Placental epithelial cell (primary cell): Measurements from ENCODE around the gene FBXW11.

DNA sequence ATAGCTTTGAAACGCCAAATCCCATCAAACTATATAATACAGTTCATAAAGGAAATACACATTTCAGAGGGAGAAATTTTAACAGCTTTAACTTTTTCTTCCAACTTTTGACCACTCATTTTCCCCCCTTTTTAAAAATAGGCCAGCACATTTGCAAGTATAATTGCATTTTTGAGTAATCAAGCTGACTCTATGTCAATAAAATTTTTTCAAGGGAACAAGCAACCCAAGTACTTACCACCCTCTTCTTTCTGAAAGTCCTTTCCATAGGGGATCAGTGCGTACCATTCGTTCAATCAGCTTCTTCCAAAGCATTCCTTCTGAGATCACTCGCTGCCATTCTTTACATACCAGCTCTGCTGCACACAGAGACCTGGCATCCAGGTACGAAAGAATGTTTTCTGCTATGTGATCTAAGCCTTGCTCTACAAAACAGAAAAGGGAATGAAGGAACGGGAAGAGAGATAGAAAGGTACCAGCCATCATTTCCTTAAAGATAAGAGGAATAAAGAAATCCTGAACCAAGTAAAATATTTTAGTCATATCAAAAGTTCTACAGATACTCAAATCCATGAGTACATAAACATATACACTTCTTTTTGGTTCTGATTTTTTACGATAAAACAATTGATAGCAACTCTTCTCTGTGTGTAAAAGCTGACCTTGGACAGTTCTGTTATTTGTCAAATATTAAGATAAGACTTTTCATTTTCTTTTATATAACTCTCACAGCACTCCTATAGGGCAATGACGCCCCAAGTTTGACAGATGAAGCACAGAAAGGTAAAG, 106.6 kb downstream of the FBXW11 start:
- CAGE, long polyA plus RNA, result no peak

GRCh38 chr5:172006141-172007150, at the start of gene FBXW11:
FBXW11 (minus strand) TSS chr5:172006638.
- CAGE, long polyA plus RNA, result no peak

GRCh38 chr5:172078638-172079095, 72.2 kb upstream of the FBXW11 start:
- CAGE, long polyA plus RNA, result no peak

DNA sequence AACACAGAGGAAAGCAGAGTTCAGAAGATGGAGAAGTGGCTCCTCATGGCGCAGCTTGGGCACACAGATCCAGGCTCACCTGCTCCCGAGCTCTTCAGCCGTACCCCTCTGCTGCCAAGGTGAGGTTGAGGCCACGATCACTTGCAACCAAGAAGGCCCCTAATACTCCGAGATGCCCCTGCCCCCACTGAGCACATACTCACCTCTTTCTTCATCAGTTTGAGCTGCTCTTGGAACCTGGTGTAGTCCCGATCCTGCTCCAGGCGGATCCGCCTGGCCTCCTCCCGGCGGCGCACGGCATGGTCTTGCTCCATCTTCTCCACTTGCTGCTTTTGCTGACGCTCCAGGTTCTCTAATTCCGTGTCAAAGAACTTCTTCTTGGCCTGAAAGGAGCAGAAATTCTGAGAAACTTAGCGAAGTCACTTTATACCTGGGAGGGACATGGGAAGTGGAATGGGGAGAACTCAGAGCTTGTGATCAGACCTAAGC, 75.7 kb upstream of the FBXW11 start:
- CAGE, long polyA plus RNA, result no peak

- CAGE, long polyA plus RNA, result no peak
Observed at GRCh38 chr5:172147576-172148374, 40.2 kb downstream of the STK10 start.

DNA sequence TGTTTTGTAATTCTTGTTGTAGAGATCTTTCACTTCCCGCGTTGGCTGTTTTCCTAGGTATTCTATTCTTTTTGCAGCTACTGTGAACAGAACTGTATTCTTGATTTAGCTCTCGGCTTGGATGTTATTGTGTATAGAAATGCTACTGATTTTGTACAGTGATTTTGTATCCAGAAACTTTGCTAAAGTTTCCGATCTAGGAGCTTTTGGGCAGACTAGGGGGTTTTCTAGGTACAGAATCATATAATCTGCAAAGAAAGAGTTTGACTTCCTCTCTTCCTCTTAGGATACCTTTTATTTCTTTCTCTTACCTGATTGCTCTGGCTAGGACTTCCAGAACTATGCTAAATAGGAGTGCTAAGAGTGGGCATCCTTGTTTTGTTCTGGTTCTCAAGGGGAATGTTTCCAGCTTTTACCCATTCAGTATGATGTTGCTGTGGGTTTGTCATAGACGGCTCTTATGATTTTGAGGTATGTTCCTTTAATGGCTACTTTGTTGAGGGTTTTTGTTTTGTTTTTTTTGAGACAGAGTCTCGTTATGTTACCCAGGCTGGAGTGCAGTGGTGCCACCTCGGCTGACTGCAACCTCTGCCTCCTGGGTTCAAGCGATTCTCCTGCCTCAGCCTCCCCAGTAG, 24.8 kb downstream of the UBTD2 start:
- CAGE, long polyA plus RNA, result no peak

DNA sequence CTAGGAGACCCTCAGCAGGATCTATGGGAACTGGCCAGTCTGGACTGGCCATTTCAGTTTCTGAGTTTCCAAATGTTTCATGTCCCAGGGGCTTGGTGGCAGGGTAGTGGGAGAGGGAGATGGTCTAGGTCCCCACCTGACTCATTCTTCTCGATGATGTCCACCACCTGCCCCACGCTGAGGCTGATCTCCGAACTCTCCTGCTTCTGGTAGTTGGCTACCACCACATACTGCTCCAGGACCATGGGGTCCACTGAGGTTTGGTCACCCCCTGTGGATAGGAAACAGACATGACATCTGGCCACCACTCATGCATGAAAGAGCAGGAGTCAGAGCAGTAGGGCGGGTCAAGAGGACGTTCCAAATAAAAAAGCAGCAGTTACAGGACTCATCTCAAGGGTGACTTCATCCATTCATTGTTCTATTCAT, 79.0 kb upstream of the UBTD2 start:
- CAGE, long polyA plus RNA, result no peak

DNA sequence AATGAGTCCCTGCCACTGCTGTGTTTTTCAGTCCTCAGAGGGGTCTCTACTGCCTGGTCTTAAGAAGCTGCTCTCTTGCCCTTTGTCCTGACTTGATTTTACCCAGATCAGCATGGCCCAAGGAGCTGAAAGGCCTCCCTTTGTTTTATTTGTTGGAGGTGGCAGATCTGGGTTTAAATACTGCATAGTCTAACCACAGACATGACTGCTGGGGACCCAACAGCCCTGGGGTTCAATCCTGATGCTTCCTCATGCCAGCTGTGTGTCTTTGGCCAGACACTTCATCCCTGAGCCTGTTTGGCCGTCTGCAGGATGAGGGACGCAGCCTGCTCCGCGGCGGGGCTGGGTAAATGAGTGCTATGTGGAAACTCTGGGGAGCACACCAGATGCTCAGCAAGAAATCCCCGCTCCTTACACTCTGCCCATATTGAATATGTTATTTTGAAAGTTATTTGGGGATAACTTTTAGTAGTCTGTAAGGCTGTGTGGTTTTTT, 43.0 kb downstream of the SH3PXD2B start:
- CAGE, long polyA plus RNA, result no peak

GRCh38 chr5:172423685-172424140, 30.6 kb downstream of the SH3PXD2B start:
- CAGE, long polyA plus RNA, result no peak

DNA sequence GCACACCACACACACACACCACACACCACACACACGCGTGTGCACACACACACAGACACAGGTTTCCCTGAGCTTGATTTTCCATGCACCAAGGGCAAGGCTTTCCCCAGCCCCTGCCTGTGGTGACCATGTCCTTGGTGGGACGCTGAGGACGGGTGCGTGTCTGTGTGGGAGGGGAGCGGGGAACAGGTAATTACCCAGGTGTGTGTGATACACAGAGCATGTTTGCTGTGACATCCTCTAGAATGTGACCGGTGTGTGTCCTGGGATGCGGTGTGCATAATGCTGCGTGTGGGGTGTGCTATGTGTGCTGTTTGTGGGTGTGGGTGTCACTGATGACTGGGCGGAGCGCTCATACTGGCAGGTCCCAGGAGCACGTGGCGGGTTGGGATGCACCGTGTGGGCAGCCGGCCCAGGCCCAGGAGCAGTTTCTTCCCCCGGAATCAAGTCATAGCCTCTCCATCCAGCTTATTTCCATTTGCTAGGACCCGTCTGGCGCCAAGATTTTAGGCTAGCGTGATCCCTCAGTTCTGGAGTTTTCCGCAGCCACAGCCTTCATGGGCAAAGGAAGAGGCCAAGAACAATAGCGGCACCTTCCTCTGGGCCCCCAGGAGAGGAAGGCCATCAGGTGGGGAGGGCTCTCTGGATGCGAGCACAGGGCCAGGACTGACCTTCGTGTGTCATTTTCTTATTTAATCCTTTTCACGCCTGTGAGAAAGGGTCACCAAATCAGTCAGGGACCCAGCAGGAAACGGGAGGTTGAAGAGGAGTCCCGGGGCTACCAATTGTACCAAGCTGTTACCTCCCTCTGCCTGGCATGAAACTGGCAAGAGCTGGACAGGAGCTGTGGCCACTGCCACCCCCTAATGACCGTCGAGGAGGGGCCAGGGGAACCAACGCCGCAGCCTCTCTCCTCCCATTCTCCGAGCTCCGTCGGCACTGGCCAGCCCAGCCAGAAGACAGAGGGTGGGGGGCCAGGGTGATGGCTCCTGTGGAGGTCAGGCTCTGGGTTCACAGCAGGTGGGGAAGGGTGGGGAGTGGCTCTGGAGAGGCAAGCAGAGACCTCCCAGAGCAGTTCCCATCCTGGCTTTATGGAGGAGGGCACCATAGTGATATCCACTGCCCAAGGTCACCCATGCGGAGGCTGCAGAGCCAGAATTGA, 43.2 kb upstream of the NEURL1B start:
- CAGE, long polyA plus RNA, result no peak

DNA sequence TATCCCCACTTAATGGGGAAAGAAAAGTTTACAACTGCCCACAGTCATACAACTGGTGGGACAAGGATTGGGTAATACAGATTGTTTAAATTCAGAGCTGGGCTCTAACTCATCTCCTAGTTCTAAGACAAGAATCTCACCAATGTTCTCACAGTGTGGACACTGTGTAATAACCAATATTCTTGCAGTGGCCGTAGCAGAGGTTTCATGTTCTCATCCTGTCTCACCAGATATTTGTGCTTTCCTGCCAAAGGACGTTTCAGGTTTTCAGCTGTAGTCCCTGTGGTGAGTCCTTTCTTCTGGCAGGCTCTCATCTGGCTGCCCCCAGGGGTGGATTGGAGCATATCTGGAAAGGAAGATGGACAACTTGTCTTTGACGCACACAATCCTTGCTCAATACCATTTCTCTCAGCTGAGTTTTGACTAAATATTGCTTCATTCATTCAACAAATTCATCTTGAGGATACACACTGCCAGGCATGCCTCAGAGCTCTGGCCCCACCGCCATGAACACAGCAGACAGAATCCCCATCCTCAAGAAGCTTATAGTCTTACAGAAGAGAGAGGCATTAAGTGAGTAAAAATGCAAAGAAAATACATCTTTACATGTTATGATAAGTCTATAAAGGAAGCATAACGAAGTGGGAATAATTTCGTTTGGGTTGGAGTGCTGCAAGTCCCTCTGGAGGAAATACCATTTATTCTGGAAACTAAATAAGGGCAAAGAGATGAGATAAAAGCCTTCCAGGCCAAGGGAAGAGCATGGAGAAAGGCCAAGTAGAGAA, 33.8 kb upstream of the NEURL1B start:
- CAGE, long polyA plus RNA, result no peak

DNA sequence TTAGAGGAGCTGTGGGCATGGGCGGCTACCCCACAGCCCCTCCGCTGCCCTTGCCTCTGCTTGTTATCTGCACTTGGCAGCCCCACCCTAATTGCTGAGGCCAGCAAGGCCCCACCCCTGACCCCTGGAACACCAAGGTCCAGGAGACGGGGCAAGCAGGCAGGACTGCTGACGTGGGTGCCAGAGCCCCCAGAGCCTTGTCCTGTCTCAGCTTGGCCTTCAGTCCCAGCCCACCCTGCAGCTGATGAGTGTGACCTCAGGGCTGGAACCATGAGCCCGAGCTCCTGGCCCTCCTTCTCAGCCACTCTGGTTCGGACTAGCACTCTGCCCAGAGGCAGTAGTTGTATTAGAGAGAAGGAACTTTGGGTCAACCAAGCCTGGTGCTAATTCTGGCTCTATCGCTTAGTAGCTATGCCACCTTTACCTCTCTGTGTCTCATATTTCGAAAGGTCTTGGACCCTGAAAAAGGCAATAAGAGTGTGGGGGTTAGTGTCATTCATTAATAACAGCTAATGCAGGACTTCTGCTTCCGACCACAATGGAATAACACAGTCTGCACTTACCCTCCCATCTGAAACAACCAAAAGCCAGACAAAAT, 29.0 kb upstream of the NEURL1B start:
- CAGE, long polyA plus RNA, result no peak

DNA sequence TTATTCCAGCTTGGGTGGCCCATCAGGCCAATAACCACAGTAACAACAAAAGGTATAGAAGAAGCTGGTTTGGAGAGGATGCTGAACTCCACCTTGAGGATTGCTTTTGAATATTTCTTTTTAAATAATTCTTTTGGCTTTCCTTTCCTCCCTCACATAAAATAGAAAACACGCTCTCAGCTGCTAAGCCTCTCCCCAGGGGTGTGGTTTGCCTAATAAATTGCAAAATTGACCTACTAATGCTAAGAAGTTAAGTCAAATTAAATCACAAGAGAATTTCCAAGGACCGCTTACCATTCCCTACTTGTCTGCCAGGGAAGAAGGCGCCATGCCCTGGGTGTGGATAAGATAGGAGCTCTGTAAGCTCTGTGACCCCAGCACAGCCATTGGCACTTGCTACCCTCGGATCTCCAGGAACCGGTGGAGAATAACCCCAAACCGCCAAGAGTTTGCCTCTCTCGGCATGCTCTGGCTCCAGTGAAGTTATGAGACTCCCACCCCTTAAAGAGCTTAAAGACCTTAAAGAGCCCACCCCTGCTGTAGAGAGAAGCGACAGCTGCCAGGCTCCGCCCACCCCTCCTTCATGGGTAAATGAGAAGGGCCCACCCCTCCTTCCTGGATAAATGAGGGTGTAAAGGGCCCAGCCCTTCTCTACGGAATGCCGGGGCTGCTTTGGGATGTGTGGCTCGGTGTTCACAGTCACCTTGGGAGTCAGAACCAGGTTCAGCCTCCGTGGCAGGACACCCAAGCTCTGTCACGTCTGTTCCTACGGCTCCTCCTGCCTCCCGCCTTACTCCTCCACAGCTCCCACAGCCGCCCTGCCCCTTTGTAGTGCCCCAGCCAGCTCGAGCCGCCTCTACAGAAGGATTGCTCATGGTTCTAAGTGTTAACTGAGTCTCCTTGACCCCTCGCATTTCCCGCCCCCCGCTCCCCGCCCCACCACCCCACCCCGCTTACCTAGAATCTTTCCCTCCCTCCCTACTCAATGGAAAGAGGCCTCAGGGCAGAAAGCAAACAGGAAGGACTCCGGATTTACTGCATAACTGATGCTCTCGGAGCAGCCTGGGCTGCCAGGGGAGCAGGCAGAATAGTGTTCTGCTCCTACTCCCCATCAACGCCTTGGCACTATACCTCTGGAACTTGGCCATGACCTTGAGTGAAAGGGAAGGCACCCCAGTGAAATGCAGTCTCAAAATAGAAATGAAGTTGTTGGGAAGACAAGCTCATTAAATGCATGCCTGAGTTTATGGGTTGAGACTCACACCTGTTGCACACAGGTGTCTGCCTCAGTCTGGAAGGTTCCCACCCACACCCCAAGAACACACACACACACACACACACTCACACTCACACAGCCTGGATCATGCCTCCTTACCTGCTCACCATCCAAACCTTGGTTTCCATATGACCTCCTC, 59.3 kb downstream of the NEURL1B start:
- CAGE, long polyA plus RNA, result no peak

DNA sequence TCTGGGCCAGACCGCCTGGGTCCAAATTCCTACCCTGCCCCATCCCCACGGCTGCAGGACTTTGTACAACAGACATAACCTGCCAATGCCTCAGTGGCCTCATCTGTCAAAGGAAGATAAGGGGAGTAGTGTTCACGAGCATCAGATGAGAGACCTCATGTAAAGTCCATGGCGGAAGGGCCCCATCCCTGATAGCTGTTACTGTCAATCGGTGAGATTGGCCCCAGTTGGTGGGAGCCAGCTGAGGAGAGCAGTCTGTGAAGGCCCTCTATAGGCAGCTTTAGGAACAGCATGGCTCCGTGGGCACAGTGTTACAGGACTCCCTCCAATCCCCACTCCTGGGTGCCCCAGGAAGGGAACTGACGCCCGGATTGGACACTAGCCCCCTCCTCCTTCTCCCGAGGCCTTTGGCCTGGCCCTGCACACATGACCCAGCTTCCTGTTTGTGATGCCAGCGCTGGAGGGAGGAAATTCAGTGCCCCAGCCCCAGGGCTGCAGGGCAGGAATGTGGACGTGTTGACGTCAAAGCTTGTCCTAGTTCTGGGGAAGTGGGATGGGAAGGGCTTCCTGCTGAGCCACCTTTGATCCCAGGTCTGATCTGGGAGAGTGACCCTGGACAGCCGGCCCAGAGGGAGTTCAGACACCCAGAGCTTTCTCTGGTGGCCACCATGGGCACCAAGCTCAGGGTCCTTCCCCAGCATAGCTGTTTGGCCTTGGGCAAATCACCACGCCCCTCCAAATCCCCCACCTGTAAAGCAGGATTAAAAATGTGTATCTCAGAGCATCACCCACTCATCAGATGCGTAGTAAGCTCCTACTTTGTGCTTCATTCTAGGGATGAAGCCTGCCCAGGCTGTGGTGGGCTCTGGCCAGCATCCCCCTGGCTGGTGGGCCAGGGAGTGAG, 56.1 kb downstream of the DUSP1 start:
- CAGE, long polyA plus RNA, result no peak

- CAGE, long polyA plus RNA, result no peak
Observed at GRCh38 chr5:172724594-172724996, 46.4 kb downstream of the DUSP1 start.

GRCh38 chr5:172775462-172776081, 4.6 kb upstream of the DUSP1 start:
- CAGE, long polyA plus RNA, result no peak

- CAGE, long polyA plus RNA, result no peak
Observed at GRCh38 chr5:172792647-172793255, 21.8 kb upstream of the DUSP1 start.

DNA sequence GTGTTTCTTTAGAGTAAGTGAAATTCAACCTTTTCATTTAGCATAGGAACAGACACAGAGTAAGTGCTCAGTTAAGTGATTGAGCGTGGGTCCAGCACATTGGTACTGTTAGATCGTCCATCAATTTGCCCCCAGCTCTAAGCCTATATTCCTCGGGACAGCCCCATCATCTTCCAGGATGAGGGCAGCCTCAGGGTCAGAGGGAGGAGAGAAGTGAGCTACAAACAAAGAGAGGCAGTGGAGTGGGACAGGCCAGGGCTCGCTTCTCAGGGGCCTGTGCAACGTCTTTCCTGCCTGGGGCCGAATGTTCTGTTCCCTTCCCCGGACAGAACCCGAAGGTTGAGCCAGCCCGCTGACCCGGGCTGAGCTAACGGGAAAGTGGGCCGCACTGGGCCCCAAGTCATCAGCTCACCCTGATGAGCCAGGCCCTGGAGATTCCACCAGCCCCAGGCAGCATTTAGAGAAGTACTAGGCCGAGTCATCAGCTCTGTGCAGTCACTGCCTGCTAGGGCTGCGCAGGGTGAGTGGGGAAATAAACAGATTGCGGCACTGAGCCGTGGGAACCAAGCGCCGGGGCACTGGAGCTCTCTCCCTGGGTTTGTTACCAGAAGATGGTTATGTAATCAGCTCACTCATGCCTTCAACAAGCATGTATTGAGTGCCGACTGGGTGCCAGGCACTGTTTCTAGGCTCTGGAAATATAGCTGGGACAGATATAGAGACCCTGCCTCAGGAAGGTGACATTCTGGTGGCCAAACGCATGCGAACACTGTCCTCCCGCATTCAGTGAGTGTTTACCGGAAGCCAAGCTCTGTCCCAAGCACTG, 29.1 kb upstream of the DUSP1 start:
- CAGE, long polyA plus RNA, result no peak

DNA sequence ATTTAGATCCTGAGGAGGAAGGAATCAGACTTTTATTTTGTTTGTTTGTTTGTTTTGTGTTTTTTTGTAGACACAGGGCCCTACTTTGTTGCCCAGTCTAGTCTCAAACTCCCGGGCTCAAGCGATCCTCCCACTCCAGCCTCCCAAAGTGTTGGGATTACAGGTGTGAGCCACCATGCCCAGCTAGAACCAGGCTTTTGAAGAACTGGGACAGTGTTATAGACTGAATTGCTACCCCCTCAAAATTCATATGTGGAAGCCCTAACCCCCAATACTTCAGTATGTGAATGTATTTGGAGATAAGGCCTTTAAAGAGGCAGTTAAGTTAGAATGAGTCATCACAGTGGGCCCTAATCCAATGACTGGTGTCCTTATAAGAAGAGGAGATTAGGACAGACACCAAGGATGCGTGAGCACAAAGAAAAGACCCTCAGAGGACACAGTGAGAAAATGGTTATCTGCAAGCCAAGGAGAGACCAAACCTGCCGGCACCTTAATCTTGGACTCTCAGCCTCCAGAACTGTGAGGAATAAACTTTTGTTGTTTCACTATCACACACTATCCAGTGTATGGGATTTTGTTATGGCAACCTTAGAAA, 31.5 kb upstream of the ERGIC1 start:
- CAGE, long polyA plus RNA, result no peak

DNA sequence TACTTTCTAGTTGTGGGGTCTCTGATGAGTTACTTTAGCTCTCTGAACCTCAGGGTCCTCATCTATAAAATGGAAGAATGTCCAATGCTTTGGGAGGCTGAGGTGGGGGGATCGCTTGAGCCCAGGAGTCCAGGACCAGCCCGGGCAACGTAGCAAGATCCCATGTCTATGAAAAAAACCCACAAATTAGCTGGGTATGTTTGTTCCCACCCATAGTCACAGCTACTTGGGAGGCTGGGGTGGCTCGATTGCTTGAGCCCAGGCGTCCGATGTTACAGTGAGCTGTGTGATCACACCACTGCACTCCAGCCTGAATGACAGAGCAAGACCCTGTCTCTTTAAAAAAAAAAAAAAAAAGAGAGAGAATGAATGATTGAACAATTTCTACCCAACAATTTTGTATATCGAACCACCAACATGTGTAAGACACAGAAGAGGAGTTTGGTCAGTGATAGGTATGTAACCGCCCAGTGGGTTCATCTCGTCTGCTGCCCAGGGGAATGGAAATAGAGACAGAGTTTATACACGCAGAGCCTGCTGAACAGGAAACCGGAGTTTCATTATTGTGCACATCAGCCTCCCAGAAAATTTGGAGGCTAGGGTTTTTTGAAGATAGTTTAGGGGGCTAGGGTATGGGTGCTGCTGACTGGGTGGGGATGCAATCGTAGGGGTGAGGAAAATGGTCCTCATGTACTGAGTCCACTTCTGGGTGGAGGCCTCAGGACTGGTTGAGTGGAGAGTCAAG, 26.2 kb upstream of the ERGIC1 start:
- CAGE, long polyA plus RNA, result no peak